Occipital lobe (tissue), 2 donors: ENCODE results near the genes LRRFIP1, RAMP1 and ERFE.

DNA sequence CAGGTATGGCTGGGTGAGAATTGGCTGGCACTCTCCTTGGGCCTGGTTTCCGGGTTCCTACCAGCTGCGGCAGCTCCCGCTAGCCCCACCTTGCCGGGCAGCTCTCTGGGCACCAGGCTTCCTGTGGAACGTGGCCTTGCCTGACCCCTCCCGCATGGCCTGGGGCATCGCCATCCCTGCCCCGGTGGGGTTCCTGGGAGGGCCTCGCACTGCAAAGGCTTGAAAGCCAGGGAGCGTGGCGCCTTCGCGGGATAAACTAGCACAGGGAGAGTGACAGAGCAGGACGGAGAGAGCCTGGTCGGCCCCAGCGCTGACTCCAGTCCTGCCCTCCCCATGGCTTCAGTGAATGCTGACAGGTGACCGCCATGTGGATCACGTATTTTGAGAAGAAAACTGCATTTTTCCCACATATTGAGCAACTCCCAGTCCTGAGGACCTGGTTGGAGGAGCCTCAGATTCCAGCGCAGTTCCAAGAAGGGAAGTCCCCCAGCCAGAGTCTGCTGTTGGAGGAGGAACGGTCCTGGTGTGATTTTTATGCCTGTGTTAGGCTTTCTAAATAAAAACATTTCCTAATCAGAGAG is 32.2 kb upstream of the COL6A3 start:
- RAMPAGE, long total RNA, result no peak

DNA sequence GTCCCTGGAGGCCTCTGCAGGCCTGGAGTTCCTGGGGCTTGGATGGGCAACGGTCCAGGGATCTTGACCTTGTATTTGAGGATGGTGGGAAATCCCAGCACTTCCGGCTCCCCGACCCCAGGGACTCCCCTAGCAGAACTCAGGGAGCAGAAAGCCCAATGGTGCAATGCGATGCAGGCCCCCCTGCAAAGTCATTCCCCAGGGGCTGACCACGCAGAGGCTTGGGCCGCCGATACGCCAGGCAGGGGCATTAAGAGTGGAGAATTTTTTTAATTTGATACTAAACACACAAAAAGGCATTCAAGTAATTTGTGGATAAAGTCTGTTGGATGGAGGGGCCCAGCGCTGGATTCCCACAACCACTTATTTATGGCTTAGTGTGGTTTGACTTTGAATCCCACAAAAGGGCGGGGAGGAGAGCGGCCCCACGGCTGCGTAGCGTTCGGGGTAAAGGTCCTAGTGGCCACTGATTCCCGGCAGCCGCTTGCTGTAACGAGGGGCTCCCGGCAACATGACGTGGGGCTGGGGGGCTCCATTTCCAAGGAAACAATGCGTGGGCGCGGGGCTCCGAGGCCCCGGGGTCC is 12.3 kb upstream of the MLPH start:
- RAMPAGE, long total RNA, result no peak

GRCh38 chr2:237497638-237498308 is 10.7 kb downstream of the MLPH start:
- RAMPAGE, long total RNA, result no peak

DNA sequence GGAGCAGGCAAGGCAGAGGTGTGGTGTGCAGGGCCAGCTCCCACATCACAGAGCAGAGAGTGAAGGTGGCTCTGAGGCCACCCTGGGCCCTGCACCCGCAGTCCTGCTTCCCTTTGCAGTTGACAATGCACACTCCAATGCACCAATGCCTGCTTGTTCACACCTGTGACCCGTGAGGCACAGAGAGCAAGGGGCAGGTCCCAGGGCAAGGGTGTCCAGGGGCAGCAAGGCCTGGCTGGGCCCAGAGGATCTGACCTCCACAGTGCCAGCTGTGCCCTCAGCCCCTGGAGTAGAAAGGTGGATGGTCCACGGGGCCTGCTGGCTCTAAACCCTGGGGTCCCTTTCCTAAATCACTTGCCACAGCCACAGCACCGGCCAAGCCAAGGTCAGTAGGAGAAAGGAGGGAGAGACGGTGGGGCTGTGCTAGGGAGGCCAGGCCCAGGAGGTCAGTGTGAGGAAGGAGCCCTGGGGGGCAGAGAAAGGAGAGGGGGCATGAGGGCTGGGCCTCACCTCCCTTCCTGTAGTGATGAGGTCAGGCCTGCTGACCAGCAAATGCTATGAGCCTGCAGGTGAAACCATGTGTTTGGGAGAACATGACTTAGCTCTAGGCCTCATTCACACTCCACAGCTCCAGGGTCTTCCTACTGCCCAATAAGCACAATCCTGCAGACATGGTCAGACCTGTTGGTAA is 29.0 kb downstream of the MLPH start:
- RAMPAGE, long total RNA, result no peak

- RAMPAGE, long total RNA, result no peak
These were observed 28.7 kb upstream of the PRLH start for GRCh38 chr2:237537592-237538249.

DNA sequence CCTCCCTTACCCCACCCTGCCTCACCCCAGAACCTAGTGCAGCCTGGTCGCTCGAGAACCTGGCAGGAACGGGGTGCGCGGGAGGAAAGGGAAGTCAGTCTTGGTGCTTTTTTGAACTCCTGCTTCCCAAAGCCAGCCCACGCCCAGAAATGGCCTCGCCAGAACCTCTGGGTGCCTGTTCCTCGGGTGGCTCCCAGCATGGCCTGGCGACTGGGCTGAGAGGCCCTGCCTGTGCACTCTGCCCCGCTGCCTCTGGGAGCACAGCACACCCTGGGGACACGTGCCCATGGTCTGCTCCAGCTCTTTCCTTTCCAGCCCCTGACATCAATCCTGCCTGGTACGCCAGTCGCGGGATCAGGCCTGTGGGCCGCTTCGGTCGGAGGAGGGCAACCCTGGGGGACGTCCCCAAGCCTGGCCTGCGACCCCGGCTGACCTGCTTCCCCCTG is 346 bp downstream of the PRLH start:
- RAMPAGE, long total RNA, result no peak

DNA sequence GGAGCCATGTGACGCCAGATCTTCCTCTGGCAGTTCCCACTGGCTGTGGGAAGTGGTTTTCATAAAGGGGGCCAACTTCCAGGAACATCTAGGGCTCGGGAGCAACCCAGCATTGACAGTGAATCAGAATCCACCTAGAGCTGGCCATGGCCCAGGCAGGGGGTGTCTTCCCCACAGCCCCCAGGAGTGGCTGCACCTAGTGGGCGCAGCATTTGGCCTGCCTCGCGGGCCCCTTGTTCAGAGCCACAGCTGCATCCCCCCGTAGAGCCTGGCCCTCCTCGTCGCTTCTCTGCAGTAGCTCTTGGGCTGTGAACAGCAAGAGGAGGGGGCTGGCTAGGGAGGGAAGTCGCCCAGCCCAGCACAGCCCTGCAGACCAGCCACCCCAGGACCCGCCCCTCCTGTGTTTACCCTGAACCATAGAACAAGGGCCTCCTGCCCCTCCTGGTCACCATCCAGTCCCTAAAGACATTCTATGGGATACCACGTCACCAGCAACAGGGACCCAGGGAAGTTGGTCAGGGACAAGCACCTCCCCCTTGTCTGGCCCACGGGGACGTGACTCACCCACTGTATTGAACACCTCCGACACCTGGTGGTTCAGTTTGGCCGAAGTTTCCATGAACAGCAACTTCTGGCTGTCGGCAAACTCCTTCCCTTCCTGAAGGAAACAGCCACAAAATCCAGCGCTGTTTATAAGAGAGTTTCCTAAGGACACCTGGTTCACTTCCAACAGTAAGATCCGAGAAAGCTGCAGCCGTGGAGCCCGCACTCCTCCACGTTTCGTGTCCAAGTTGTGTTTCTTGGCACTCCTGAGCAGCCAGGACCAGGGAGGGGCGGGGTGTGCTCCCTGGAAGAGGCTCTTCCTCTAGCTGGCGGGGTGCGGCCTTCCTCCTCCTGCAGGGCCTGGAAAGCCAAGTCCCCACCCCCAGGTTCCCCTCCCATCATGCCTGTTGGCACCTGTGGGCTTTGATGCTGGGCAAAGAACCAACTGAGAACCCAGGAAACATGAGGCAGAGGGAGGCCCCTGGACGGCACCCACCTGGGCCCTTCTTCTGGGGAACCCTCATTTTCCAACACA is 8.8 kb downstream of the PRLH start:
- RAMPAGE, long total RNA, result no peak

- RAMPAGE, long total RNA, result no peak
These were observed 11.1 kb upstream of the RAB17 start for GRCh38 chr2:237601420-237602317.

GRCh38 chr2:237627313-237628433 is at the start of gene LRRFIP1:
TSS of gene LRRFIP1 (plus strand) at chr2:237627587.
- RAMPAGE, long total RNA, result no peak

DNA sequence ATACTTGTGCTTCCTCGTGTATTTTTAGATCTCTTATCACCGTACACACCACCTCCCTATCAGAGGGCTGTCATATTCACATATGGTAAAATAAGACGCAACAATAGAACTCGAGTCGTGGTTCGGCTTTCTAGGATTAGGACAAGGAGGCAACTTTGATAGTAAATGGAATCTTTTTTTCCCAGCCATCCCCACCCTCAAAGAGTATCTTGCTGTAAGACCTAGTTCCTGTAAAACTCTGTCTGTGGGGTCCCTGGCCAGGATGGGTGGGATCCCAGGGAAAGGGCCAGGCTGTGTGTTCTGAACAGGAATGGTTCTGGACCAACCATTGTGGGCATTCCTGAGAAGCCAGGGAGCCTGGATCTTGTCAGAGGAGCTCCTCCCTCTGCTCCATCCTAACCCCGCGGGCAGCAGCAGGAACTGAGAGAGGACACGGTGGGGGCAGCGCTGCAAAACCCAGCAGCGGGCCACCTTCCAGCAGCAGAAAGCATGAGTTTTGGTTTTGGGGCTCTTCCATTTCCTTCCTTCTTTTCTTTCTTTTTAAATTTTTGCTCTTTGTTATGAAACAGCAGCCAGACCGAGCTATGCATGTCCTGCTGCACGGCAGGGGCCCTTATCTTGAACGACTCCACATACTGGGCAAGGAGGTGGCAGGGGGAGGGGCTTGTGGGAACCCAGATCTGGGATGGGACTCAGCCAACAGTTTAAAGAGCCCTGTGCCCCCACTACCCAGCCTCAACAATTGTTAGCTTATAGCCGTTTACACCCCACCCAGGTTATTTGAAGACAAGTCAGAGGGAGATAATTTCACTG is 75.0 kb downstream of the LRRFIP1 start:
- RAMPAGE, long total RNA, result no peak

DNA sequence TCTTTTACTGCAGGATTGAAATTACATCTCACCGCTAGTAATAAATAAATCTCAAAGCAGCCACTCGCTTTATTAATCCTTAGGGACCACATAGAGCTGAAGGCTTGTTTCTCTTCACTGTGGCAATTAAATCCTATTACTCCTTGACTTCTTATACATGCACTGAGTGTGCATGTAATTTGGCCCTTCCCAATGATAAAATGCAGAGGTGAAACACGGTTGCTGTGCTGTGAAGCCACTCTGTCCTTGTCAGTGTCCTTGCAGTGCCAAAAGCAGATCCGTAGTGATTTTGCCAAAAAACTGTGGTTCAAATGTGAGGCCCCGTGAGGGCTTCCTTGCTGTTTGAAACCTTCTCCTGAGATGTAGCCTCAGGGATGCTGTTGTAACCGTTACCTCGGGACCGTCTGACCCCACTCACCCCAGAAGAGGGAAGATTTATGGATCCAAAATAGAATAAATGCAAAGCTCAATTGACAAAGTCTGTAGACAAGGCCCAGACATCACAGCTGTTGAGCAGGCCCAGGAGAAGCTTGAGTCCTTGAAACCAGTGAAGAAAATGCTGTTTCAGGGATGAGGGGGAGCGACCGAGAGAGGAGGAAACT is 76.9 kb upstream of the RBM44 start:
- RAMPAGE, long total RNA, result no peak

DNA sequence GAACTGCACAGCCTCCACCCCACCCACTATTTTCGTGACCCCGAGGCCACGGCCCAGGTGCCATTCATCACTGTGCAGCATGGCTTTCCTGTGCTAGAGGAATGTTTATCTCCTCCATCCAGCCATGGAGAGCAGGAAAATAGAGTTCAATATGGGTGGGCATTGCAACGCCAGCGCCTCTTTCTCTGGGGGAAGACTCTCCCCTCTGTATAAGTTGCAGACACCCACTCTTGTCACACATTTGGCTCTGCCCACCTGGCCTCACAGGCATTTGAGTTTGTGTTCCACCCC is 57.8 kb upstream of the RBM44 start:
- RAMPAGE, long total RNA, result no peak

- RAMPAGE, long total RNA, result no peak
These were observed 35.7 kb upstream of the RBM44 start for GRCh38 chr2:237762367-237763733.

DNA sequence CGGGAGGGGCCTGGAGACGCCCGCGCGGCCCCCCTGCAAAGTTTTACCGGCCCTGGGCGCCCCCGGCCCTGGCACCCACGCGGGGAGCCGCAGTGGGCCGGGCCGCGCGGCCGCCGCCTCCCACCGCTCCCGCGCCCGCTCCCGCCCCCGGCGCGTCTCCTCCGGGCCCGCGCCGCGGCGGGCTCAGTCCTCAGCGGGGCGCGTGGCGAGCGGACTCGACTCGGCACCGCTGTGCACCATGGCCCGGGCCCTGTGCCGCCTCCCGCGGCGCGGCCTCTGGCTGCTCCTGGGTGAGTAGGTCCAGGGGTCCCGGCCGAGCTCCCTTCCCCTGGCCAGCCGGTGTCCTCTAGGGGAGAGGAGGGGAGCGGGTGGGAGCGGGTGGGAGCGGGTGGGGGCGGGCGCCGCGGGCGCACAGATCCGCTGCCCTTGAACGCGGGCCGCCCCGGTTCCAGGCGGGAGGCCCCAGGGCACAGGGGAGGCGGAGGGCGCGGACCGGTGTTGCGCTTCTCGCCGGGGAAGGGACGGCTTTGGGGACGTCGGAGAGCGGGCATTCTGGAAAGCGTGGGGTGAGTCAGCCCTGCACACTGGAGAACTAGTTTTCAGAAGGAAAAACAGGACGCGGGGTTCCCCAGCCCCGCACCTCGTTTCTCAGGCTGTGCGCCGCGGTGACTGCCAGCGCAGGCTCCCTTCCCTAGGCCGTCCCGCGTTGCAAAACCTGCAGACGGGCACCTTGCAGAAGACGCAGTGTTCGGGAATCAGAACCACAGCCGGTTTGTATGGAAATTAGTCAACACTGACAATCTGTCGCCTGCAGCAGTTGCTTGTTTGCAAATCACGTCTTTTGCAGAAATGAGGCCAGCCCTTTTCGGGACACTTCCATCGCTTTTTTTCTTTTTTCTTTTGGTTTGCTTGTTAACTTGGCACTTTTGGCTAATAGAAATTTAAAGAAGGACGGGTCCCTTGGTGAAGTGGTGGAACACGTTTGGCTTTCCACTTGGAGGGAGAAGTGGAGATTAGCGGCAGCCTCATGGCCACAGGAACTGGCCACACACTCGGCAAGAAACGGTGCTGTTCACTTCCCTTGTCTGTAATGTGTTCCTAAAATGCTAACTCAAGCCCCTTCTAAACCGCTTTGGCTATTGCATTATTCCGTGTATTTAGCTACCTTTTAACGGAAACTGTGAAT is at the start of gene RAMP1:
Gene RAMP1 (plus strand): TSS at position 186 of the 1,186 bp plus-strand sequence.
- RAMPAGE, long total RNA, result start-site peak on the plus strand centred at position 185 of the sequence, 11 bp wide, 65 and 39 reads in 2 replicates

- RAMPAGE, long total RNA, result no peak
These were observed 2.6 kb downstream of the RAMP1 start for GRCh38 chr2:237861935-237862609.

DNA sequence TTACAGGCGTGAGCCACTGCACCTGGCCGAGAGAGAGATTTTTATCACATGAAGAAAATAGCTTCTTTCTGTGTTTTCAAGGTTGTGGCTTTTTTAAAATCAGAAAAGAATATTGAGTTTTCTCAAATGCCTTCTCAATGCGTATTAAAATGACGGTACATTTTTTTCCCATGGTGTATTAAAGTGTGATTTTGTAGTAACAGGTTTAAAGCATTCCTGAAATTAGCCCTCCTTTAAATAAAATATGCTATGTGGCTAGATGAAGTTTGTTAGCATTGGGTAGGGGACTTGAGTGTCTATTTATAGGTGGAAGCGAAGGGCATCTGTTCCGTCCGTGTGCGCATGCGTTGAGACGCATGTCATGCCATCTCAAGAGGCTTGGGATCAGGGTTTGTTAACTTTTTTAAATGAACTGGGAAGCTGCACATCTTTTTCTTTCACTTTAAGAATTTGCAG is 39.9 kb downstream of the RAMP1 start:
- RAMPAGE, long total RNA, result no peak

DNA sequence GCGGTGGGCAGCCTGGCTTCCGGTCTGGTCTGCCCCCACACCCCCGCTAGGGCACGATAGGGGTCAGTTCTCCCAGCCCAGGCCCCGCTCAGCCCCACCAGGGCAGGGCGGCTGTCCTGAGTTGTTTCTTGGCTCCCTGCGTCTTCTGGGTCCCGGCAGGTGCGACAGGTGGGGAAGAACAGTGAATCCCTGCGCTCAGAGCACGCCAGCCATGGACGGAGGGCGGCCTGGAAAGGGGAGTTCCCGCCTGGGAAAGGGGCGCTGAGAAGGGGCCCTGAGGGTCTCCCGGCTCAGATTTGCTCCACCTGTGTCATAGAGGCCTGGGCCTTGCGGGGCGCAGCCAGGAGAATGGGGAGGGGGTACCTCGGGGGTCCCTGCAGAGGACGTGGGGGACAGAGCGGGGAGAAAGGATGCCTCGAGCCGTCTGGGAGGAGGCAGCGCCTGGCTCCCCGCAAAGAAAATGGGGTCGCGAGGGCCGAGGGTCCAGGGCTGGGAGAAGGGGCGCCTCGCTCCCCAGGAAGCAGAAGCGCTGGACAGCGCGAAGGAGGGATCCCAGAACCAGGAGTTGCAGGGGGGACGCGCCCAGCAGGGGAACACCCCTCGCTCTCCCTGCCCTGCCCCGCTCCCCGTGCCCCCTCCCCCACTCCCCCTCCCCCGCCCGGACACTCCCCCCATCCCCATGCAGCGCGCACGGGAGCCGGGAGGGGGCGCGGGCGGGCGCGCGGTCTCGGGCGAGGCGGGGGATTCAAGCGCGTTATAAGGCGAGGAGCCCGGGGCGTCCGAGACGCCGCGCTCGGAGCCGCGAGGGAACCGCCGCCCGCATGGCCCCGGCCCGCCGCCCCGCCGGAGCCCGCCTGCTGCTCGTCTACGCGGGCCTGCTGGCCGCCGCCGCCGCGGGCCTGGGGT is at the start of gene ERFE:
Gene ERFE (plus strand): TSS at position 784 of the 906 bp plus-strand sequence.
- RAMPAGE, long total RNA, result no peak

- RAMPAGE, long total RNA, result no peak
These were observed 9.1 kb downstream of the ERFE start for GRCh38 chr2:238167662-238168450.

DNA sequence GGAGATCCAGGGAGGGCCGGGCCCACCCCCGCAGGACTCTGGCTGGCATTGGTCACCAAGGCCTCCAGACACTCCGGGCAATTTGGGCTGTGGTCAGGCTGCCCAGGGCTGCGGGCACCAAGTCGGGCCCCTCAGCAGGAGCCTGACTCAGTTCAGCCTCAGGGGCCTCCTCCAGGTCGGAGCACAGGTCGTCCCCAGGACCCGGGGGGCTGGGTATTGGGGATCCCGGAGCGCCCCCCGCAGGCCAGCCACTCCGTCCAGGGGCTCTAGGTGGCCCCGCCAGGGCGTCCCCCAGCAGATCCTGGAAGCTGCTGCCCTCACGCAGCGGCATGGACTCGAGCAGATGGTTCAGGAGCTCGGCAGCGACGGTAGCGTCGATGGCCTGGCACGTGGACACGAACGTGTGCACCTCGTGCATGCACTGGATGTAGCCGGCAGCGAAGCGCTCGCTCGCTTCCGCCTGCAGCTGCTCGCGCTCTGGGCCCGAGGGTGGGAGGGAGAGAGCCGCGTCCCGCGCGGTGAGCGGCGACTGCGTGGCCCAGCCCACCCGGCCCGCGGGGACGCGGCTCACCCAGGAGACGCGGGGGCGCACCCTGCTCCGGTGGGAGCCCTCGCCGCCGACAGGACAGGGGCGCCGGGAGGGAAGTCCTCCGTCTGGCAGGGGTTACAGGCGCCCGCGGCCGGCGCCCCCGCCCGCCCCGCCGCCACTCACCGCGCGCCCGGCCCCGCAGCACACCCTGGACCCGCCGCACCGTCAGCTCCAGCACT is 879 bp downstream of the HES6 start:
- RAMPAGE, long total RNA, result no peak

GRCh38 chr2:238283103-238284077 is 5.0 kb downstream of the PER2 start:
- RAMPAGE, long total RNA, result no peak